ENCODE measurements around a stretch of chr6.

DNA sequence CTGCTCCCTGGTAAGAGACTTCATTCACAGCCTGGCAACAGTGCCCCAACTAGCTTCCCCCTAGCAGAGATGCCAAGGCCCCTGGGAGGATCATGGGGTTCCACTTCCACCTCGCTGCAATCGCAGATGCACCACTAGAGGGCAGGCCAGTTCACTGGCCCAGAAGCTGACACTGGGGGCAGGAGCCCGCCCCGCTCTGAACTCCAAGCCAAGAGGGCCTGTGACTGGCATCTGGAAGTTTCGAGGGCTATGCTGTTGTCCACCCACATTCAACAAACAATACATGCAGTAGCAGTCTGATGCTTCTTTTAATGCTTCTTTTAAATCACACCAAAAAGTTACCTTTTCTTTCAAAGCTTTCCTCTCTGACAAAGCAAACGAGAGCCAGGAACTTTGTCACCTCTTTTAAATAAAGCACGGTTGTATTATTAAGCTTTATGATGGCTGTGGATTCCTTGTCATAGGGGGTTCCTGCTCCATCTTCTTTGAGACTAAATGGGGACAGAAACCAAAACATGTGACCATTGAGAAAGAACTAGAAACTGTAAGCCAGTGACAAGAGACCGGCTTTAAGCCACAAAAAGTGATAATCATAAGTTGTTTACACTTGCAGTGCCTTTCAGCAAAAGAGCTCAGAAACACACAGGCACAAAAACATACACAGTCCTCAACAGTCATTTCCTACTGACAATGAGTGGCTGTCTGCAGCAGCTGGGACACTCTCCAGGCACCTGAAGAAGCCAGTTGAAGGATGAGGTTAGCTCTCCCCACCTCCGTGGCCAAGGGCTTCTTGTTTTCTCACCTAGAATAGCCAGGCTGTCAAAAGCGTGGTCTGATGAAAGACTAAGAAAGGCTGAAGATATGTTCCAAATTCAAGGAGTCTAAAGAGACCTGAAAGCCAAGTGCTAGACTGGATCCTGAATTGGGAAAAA is 19.8 kb upstream of the UBE2J1 start:
- CAGE, long polyA plus RNA: no peak
- RRBS: no CpG with 5 or more reads among the region's 10 CpGs

DNA sequence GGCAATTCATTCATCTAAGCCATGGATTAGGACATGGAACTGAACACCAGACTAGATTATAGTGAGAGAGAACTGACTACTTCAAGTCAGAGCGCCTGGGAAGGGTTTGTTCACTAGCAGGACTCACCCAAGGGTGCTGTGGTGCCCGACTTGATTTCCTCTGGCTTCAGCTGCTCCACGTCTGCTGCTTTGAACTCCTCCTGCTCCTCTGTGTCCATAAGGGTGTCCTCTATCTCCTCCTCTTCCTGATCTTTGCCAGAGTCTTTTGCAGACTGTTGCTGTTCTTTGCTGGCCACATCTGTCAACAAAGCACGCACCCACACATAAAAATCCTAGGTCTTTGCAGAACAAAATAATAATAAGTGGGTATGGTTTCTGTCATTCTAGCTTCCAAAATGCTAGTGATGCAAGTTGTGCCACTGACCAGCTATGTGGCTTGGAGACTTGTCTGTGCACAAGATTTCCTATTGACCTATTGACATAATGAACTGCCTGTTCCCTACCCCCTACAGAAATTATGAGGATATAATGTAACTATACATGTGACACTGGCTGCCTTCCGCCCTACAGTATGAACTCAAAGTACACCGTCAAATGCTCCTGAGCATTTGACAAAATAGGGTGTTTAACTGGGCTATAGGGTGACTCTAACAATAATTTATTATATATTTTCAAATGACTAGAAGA is 15.6 kb upstream of the LYRM2 start:
- CAGE, long polyA plus RNA: no peak
- RRBS: no CpG with 5 or more reads among the region's 6 CpGs

GRCh38 chr6:89688485-89689107 is 50.0 kb upstream of the LYRM2 start:
- CAGE, long polyA plus RNA: no peak
- RRBS: no CpG with 5 or more reads among the region's 6 CpGs

DNA sequence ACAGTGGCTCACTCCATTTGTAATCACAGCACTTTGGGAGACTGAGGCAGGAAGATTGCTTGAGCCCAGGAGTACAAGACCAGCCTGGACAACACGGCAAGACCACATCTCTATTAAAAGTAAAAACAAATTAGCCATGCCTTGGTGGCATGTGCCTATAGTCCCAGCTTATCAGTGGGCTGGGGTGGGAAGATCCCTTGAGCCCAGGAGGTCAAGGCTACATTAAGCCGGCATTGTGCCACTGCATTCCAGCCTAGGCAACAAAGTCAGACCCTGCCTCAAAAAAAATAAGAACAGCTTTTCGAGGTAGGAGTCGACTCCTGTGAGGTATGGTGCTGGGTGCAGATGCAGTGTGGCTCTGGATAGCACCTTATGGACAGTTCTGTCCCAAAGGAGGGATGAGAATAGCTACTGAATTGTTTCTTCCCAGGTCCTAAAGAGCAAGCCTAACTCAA is 82.3 kb upstream of the LYRM2 start:
- CAGE, long polyA plus RNA: no peak
- RRBS: no CpG with 5 or more reads among the region's 4 CpGs

GRCh38 chr6:89780938-89781658 is 38.5 kb downstream of the MDN1 start:
- CAGE, long polyA plus RNA: no peak
- RRBS: no CpG with 5 or more reads among the region's 5 CpGs

- CAGE, long polyA plus RNA: no peak
- RRBS: no CpG with 5 or more reads among the region's 6 CpGs
Measured at GRCh38 chr6:89817158-89818066, 2.2 kb downstream of the MDN1 start.

DNA sequence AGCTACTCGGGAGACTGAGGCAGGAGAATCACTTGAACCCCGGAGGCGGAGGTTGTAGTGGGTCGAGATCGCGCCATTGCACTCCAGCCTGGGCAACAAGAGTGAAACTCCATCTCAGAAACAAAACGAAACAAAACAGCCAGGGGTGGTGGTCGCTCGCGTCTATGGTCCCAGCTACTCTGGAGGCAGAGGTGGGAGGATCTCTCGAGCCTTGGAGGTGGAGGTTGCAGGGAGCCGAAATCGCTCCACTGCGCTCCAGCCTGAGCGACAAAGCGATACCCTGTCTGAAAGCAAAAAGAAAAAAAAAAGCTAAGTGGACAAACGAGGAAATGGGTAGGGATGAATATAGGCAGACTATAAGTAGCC is 9.3 kb upstream of the MDN1 start:
- CAGE, long polyA plus RNA: no peak
- RRBS: no CpG with 5 or more reads among the region's 17 CpGs

- CAGE, long polyA plus RNA: no peak
- RRBS: no CpG with 5 or more reads among the region's 11 CpGs
Measured at GRCh38 chr6:90072806-90073424, 178.6 kb downstream of the GJA10 start.

DNA sequence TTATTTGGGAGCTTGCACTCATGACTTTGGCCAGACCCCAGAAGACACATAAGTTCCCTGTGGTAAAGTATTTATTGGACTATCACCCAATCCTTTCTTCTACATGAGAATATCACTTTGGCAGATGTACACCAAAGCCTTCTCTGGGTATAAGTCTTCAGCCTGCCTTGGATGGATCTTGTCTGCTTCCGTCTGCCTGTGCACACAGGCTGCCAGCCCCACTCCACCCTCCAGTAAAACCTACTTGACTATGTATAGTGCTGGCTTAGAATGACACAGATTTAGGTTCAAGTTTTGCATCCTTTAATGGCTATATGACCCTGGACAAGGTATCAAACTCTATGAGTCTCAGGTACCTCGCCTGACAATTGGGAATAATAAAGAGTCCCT is 63.4 kb downstream of the BACH2 start:
- CAGE, long polyA plus RNA: no peak
- RRBS: no CpG with 5 or more reads among the region's 2 CpGs

DNA sequence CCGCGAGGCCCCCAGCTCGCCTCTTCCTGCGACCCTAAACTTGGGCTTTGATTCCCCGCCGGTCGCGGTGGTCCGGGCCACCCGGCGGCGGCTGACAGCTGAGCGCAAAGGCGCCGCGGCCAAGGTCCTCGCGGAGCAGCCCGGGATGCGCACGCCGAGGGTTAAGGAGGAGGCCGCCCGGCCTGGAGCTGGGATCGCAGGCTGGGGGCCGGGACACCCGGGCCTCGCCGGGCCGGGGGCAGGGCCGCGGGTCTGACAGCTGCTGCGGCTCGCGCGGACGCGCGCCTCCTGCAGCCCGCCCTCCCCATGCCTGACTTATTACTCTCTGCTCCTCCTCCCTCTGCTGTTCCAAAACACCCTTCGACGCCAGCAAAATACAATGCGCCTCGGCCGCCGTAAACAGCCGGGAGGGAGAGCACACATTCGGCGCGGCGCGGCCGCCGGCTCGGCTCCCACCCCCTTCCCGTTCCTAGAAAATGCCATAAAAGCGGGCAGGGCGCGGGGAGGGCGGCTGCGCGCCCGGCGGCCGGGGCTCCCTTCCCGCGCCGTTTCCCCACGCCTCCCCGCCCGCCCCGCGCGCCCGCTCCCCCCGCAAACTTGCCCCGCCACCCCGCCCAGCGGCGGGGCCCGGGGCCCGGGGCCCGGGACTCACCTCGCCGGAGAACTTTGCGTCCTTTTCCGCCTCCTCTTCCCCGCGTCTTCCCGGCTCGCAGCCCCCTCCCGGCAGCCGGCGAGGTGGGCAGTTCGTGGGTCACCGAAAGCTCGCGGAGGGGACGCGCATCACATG is 622 bp downstream of the BACH2 start:
- CAGE, long polyA plus RNA: no peak
- RRBS: 1% methylated on average over 33 of the region's 100 CpGs

DNA sequence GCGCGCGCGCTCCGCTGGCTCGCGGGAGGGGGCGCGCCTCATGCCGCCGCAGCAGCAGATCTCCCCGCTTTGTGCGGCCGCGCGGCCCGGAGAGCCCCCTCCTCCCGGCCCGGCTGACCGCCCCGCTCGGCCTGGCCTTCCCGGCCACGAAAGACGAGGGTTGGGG is 310 bp upstream of the BACH2 start:
- CAGE, long polyA plus RNA: no peak
- RRBS: no CpG with 5 or more reads among the region's 25 CpGs

- CAGE, long polyA plus RNA: no peak
- RRBS: no CpG with 5 or more reads among the region's 2 CpGs
Measured at GRCh38 chr6:90514144-90514481, 72.8 kb downstream of the MAP3K7 start.

DNA sequence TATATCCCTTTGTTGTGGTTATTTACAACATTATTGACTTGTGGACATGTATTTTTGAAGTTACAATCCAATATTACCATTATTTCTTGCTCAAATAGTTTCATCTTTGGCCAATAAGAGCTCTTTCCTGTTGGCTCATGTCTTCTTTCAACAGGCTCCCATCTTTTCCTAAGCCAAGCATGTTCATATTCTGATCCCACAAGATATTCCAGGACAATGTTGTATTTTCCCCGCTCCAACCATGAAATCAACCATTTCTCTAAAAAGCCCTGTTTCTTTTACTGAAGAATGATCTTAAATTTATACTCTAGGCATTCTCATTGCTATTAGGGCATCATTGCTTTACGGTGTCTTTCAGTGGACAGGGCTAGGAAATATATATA is 1318.9 kb downstream of the EPHA7 start:
- CAGE, long polyA plus RNA: no peak
- RRBS: no CpG with 5 or more reads among the region's 2 CpGs

GRCh38 chr6:92547447-92547755 is 872.0 kb downstream of the EPHA7 start:
- CAGE, long polyA plus RNA: no peak
- RRBS: no CpG with 5 or more reads among the region's 2 CpGs

DNA sequence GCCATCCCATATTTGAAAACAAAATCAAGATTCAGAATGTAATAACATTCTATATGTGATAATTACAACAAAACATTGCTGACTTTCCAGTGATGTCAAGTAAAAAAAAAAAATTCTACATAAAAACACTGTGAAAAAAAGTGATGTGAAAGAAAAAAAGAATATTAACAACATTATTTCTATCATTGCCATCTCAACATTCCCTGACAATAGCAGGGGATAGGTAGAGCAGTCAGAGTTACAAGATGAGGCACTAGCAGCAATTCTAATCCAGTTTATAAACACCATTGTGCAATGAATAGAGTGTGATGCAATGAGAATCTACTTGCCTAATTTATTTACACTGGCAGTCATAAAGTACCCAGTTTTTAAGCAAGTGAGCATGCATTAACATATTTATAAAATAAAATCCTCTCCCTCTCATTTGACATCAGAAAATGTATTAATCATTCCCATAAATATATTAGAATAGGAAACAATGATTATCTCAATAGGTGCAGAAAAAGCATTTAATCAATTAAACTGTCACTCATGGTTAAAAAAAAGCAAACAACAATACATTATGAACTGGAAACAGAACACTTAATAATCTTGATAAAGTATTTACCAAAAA is 2.5 kb upstream of the MANEA start:
- CAGE, long polyA plus RNA: no peak

- CAGE, long polyA plus RNA: no peak
- RRBS: 19% methylated on average over 12 of the region's 49 CpGs
Measured at GRCh38 chr6:98847843-98848555, 13.6 kb downstream of the POU3F2 start.

DNA sequence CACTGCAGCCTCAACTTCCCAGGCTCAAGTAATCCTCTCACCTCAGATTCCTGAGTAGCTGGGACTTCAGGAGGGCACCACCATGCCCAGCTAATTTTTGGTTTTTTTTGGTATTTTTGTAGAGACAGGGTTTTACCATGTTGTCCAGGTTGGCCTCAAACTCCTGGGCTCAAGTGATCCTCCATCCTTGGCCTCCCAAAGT is 11.1 kb downstream of the MCHR2 start:
- CAGE, long polyA plus RNA: no peak

DNA sequence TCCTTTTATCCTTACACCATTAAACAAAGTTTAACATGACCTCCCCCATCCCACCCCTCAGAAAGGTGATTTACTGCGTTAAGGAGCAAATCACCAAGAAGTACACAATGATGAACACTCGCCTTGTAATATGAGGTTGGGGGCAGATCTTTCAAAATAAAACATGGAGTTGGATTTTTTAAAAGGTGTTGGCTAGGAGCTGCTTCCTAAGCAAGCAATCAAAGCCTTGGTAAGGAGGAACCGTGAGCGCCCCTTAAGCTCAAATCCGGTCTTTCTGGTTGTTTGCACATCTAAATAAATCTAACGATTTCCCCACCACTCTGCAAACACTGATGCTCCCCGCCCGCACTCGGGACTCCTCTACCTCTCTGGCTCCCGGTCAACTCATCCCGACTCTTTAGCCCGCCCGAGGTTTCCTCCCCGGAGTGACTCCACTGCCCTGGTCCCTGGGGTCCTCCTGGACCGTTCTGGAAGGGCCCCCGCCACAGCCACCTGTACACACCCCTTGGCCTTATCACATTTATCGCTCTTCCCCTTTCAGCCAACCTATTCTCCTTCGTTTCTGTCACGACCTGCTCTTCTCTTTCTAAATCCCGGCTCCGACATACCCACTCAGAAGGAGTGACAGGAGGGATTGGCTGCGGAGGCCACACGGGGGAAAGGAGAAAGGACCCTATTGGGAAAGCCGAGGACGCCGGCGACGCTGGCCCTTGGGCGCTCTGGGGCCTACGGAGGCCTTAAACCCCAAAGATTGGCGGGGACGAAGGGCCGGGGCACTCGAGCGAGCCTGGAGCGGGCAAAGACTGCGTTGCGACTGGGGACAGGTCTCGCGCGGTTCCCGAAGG is 9.6 kb downstream of the SIM1 start:
- CAGE, long polyA plus RNA: no peak
- RRBS: 32% methylated on average over 18 of the region's 42 CpGs

DNA sequence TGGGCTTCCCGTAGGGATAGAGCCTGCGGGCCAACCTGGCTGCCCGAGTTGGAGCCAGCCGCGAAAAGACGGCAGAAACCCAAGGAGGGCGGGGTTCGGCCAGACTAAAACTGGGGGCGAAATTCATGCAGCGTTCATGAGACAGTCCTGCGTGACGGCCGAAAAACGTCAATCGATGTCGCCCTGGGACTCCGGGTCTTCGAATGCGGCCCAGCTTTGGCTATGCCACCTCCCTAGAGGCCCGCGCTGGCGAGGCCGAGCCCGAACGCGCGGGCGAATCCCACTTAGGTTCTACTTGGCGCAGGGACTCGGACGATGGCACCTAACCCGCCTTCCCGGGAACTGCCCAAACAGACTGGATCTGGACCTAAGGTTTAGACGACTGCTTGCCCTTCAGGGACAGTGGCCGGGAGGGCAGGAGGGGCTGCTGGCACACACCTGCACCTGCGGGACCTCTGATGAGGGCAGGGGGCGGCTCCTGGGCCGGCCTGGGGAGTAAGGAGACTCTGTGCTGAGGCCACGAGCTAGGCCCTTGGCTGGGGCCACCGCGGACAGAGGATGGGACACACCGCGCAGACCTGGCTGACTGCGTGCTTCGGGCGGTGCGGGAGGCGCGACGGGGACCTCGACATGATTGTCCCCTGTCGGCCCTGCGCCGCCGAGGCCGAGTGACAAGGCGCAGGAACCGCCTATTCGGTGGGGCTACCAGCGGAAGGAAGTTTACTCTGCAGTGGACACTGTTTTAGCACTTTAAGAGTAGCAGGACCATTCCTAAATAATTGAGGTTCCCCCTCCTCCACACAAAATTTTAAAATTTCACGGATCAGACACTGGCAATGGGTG is 6.4 kb downstream of the SIM1 start:
- CAGE, long polyA plus RNA: no peak
- RRBS: 5% methylated on average over 5 of the region's 61 CpGs

DNA sequence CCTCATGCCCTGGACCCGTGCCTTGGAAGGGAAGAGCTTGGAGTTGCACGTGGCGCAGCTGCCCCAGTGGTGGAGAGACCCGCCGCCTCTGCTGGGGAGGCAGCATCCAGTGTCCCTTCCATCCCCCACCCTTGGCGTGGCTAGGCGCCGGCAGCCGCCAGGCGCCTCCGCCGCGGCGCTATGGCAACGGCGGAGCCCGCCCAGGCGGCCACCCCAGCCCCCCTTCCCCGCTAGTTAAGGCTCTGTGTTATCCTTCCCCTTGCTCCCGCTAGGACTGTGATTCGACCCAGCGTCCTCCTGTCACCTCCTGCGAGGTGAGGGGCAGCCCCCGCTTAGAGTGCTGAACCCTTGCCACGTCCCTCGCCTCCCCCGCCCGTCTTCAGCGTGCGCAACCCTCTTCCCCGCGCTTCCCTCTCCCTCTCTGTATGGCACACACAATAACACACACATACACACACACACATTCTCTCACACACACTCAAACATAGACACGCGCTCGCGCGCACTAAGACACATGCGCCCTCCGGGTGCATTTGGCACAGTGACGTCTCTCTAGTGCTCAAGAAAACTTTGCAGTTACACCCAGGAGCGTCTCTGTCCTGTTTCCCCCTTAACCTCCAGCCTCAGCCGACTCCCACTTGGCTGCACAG is 8.4 kb downstream of the GRIK2 start:
- CAGE, long polyA plus RNA: no peak
- RRBS: no CpG with 5 or more reads among the region's 42 CpGs

All from mammary epithelial cell (primary cell).